Metastatic Lung Carcinoma in the Adrenal Gland (tissue), 1 donor: Measurements from ENCODE around the genes RAP1GAP2, OR1D2, OR1R1P, ASPA and NCBP3.

DNA sequence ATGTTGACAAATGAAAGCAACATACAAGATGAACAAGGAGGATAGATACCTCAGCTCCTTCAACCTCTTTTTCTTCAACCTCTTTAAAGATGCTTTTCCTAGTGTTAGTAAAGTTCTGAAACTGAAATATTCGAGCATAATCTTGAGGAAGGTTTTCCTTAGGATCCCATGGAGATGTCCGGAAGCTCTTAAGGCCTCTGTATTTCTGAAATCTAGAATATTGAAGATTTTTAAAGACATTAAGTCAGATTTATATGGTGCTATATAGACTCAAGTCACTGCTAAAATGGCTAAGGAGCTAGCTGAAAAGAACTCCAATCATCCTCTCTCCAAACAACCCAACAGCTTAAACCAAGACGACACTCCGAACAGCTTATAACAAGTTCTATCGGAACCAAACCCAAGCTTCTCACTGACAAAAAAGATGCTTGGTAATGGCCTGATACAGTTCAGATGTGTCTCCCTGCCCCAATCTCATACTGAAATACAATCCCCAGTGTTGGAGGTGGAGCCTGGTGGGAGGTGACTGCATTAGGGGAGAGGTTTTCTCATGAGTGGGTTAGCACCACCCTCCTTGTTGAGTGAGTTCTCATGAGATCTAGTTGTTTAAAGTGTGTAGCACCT, 5.2 kb downstream of the TSR1 start:
- PRO-cap = no peak

- PRO-cap = no peak
Observed at GRCh38 chr17:2380265-2380857, 20.5 kb downstream of the MNT start.

GRCh38 chr17:2384356-2385270, 16.2 kb downstream of the MNT start:
- PRO-cap = no peak

DNA sequence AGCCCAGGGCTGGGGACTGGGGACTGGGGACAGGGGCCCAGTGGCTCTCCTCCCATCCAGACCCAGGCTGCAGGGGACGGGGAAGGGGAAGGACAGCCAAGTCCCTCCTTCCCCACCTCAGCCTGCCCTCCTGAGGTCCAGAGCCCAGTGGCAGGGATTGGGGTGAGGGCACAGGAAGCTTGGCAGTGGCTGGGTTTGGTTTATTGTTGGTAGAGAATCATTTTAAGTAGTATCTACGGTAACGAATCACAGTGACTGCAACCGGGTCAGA, 14.9 kb downstream of the MNT start:
- PRO-cap = no peak

GRCh38 chr17:2393932-2394550, 6.8 kb downstream of the MNT start:
- PRO-cap = bidirectional peak, plus-strand start at chr17:2394039, minus-strand start at chr17:2393865

DNA sequence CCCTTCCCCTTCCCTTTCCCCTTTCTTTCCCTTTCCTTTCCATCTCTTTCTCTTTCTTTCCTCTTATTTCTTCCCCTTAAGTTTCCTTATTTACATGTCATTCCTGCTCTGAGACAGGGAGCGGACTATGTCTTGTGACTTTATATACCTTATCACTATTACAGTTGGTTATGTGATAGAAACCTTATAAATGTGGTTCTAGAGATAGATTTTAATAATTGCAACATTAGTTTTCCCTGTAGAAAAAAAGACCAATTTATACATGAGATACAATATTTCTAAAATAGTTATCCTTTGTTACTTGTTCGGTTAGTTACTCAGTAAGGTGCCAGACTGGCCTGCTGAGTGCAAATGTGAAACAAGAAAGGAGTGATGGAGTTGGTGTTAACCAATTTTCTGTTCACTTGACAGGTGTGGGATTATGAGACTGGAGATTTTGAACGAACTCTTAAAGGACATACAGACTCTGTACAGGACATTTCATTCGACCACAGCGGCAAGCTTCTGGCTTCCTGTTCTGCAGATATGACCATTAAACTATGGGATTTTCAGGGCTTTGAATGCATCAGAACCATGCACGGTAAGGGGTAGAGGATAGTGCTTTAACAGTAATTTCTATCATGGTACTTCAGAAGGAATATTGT, 41.7 kb downstream of the CLUH start:
- PRO-cap = no peak

GRCh38 chr17:2703166-2703629, 8.4 kb downstream of the CLUH start:
- PRO-cap = no peak

DNA sequence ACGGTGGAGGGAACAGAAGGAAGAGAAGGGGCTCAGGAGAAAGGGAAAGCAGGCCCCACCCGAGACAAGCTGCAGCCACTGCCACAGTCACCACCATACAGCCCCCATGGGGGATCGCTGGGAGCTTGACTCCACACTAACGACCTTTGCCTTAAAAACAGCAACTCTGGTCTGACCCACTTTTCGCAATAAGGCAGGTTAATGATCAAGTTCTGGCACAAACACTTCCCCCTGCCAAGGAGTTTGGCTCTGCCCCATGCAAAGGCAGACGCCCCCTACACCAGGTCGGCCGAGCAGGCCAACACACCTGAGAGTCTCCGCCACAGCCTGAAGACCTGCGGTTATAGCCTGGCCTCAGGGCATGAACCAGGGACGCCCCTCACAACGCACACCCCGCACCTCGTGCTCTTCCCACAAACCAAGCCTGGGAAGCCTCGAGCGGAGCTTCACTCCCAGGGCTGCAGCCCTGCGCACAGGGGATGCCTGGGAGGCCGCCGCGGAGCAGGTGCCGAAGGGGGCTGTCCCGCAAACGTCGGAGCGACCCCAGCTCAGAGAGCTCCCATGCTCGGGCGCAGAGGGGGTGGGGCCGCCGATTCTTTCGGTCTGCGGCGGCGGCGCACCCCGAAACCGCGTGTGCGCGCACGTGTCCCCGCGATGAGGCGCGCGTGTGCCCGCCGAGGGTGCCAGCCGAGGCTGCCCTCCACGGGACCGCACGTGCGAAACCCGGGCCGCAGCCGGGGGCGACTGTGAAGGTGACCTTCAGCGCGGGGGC, 724 bp downstream of the CLUH start:
- PRO-cap = unidirectional peak, plus-strand start at position 654 of the sequence

DNA sequence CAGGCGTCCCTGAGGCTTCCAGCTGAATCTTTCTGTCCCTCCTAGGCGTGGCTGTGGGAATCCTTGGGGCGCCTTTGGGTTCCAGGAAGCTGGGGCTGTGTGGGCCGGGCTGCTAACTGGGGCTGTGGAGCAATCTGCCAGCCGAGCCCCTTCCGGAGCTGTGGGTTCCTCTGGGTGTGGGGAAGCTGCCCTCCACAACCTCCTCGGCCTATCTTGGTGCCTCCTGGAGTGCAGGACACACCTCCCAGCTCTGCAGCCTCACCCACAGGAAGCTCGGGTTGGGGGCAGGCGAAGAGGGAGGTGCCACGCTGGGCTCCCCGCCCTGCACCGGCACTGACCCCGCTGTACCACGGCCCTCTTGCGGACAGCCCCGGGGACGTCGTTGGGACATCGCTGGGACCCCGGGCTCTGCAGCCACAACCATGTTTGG, at the start of gene RAP1GAP2:
TSS of gene RAP1GAP2 (plus strand) at position 333 of the 430 bp plus-strand sequence.
- PRO-cap = bidirectional peak, plus-strand start at position 287 of the sequence, minus-strand start at position 118 of the sequence

GRCh38 chr17:2967362-2968051, 95.9 kb downstream of the OR1D5 start:
- PRO-cap = no peak

- PRO-cap = no peak
Observed at GRCh38 chr17:3002410-3003396, 60.7 kb downstream of the OR1D5 start.

DNA sequence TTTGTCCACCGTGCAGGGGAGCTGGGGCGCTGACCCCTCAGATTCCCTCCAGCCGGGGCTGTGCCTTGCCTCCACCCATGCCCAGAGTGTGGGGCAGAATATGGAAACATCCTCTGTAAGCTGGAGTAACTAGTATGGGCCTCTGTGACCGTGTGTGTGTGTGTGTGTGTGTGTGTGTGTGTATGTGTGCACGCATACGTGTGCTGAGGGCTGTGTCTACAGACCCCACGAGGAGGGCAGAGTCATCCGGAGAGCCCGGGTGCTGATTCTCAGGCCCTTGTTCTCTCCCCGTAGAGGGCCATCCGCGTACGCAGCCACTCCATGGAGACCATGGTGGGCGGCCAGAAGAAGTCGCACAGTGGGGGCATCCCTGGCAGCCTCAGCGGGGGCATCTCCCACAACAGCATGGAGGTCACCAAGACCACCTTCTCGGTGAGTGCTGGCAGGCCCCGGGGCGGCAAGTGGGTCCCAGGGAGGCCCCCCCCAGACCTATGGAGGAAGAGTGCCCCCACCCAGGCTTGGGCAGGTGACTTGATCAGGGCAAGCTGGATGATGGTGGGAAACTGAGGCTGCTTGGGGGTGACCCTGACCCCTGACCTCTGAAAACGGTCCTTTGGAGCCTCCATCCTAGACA, 45.5 kb downstream of the OR1D5 start:
- PRO-cap = no peak

DNA sequence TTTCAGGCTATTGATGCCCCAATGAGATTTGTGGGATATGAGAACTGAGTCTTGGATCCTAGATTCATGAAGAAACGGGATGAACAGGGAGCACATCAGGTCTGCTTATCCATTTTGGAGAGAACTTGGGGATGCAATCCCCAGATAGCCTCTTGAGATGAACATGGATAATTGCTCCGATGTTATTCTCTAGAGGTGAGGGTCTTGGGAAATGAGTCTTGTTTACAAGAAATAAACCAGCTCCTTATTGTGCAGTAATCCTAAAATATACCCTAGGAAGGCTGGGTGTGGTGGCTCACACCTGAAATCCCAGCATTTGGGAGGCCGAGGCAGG, at the start of gene OR1D2:
TSS of gene OR1D2 (minus strand) at position 116 of the 334 bp plus-strand sequence.
- PRO-cap = no peak

GRCh38 chr17:3385755-3386105, at the start of gene OR1R1P:
Gene OR1R1P (plus strand): TSS chr17:3385930.
- PRO-cap = no peak

DNA sequence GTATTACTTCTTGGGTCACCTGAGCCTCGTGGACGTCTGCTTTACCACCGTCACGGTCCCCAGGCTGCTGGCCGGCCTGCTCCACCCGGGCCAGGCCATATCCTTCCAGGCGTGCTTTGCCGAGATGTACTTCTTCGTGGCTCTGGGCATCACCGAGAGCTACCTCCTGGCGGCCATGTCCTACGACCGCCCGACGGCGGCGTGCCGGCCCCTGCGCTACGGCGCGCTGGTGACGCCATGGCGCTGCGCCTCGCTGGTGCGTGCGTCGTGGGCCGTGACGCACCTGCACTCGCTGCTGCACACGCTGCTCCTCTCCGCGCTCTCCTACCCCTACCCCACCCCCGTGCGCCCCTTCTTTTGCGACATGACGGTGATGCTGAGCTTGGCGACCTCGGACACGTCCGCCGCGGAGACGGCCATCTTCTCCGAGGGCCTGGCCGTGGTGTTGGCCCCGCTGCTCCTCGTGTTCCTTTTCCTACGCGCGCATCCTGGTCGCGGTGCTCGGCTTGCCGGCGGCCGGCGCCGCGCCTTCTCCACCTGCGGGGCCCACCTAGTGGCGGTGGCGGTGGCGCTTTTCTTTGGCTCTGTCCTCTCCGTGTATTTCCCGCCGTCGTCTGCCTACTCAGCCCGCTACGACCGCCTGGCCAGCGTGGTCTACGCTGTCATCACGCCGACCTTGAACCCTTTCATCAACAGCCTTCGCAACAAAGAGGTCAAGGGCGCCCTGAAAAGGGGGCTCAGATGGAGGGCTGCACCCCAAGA, 557 bp downstream of the OR1R1P start:
- PRO-cap = no peak

DNA sequence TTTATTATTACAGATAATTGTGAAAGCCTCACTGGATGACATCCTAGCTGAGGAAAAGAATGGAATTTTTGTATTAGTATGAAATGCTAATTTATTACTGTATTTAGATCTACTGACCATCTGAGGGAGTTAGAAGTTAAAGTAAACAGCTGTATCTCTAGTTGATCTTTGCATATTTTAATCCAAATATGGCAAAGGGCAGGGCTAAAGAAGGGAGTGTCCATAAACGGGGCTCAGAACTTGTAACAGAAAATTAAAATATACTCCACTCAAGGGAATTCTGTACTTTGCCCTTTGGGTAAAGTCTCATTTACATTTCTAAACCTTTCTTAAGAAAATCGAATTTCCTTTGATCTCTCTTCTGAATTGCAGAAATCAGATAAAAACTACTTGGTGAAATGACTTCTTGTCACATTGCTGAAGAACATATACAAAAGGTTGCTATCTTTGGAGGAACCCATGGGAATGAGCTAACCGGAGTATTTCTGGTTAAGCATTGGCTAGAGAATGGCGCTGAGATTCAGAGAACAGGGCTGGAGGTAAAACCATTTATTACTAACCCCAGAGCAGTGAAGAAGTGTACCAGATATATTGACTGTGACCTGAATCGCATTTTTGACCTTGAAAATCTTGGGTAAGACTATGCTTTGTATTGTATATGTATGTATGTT, at the start of gene ASPA:
TSS of gene ASPA (plus strand) at position 236 of the 671 bp plus-strand sequence.
- PRO-cap = no peak

- PRO-cap = no peak
Observed at GRCh38 chr17:3657829-3658893, 10.2 kb downstream of the TAX1BP3 start.

- PRO-cap = unidirectional peak, minus-strand start at chr17:3659971
Observed at GRCh38 chr17:3659480-3660233, 8.7 kb downstream of the TAX1BP3 start.

DNA sequence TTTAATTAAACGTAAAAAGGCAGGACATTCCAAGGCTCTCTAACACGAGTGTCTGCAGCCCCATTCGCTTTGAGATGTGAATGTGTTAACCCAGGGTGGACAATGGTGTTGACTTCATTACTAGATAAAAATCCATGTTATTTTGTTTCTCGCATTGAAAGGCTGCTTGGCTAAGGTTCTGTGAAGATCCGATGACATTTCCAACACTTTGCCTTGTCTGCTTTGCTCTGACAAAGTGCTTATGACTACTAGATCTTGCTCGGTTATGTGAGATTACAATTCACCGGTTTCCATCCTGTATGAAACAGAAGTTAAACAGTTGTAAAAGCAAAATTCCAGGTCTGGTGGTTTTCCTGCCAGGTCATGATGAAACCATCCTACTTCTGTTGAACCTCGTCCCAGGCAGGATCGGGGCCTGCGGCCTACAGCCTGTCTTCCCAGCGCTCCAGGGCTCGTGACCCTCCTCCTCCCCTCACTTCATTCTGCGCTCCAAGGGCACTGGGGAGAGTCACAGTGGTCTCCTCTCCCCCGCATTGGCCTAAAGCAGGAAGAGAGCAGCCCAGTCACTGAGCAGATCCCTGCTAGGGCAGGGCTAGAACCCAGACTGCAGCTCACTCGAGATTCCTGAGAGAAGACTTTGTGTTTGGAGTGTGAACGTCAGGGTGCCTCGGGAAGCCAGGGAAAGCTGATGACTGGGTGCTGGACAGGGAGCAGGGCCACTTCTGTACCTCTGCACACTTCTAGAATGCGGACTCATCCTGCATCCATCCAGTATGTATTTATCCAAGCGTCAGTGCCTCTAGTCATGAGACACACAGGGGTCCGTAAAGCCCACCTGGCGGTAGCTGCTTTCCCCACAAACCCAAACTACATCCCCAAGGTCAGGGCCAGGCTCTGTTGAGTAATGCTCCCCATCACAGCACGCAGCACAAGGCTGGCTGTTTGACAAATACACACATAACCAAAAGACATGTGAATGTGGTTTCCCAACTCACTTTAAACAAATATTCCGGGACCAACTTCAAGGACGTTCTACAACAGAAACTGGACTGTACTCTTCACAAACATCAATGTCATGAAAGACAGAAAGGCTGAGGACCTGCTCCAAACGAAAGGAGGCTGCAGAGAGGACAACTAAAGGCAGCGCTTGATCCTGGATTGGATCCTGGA, 1.6 kb upstream of the ITGAE start:
- PRO-cap = no peak

DNA sequence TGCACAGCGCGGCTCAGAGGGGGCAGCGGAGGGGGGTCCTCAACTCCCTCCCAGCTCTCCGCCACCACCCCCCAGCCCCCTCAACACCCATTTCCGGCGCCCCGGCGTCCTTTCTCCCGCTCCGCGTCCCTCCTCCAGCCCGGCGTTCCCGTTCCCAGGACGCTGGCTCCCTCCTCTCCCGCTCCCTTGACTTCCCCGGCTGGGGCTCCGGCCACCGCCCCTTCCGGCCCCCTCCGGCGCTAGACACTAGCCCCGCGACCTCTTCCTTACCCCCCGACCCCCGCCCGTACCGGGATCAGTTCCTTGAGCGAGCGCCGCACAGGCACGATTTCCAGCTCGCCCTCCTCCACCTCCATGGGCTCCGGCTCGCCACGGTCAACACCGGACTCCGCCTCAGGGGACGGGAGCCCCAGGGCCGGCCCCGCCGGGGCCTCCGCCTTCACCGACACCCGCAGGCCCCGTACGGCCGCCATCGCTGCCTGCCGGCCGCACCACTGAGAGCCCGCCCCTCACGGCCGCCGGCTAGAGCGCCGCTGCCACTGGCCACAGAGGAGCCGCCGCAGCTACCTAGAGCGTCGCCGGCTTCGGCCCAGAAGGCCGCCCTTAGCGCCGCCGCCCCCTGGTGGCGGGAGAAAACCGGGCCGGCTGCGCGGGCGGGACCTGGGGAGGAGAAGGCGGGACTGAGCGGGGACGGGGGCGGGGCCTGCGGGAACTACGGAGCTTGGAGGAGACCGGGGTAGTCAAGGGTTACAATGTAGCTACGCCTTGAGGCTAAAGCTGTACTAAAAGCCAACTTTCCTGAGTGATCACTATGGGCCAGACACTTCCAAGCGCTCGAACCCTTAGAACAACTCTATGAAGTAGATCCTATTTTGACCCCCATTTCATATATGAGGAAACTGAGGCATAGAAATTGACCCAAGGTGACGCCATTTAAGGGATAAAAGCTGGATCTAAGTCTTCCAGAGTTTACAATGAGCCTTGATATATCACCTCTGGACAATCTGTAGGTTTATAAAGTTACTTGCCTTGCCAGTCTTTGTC, at the start of gene NCBP3:
TSS of gene NCBP3 (minus strand) at position 496 of the 1,044 bp plus-strand sequence.
- PRO-cap = bidirectional peak, plus-strand start at position 687 of the sequence, minus-strand start at position 496 of the sequence